SJCRH30 (cell line): ENCODE results near the genes ZNF326, HFM1 and TGFBR3.

GRCh38 chr1:89762648-89763297, 58.1 kb upstream of the LRRC8D start:
- RAMPAGE, long total RNA: no peak

DNA sequence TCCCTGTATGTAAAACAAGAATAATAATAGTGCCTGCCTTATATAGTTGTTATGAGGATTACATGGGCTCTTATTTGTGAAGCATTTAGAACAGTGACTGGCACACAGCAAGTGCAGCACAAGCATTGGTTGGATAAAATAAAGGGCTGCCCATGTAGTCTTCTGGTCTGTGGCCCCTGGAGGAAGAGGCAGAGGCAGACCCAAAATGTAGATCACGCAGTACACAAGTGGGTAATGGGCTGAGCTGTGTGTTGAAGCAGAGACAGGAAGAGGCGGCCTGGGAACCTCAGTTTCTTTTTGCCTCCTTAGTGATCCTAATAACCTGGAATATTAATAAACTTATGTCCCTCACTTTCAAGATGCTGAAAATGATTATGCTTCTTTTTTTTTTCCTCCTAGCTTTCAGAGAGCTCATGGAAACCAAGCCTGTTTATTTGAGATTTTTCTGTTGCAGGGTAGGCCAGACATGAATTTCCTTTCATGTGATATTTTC, 42.4 kb downstream of the LRRC8D start:
- RAMPAGE, long total RNA: no peak

- RAMPAGE, long total RNA: no peak
Measured at GRCh38 chr1:89910615-89911299, 84.2 kb upstream of the ZNF326 start.

DNA sequence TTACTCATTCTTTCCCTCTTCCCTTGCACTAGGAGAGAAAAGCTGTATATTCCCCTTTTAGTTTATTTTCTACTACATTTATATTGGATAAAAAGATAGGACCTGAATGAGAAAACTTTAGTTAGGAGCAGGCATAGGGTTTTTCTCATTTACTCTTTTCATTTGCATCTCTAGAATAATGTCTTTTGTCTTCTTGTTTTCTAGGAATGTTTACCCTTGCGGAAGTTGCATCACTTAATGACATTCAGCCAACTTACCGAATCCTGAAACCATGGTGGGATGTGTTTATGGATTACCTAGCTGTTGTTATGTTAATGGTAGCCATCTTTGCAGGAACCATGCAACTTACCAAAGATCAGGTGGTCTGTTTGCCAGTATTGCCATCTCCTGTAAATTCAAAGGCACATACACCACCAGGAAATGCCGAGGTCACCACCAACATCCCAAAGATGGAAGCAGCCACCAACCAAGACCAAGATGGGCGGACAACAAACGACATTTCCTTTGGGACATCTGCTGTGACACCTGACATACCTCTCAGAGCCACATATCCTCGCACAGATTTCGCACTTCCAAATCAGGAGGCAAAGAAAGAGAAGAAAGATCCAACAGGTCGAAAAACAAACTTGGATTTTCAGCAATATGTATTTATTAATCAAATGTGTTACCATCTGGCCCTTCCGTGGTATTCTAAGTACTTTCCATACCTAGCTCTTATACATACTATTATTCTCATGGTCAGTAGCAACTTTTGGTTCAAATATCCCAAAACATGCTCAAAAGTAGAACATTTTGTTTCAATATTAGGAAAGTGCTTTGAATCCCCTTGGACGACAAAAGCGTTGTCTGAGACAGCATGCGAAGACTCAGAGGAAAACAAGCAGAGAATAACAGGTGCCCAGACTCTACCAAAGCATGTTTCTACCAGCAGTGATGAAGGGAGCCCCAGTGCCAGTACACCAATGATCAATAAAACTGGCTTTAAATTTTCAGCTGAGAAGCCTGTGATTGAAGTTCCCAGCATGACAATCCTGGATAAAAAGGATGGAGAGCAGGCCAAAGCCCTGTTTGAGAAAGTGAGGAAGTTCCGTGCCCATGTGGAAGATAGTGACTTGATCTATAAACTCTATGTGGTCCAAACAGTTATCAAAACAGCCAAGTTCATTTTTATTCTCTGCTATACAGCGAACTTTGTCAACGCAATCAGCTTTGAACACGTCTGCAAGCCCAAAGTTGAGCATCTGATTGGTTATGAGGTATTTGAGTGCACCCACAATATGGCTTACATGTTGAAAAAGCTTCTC, 61.6 kb upstream of the ZNF326 start:
- RAMPAGE, long total RNA: no peak

DNA sequence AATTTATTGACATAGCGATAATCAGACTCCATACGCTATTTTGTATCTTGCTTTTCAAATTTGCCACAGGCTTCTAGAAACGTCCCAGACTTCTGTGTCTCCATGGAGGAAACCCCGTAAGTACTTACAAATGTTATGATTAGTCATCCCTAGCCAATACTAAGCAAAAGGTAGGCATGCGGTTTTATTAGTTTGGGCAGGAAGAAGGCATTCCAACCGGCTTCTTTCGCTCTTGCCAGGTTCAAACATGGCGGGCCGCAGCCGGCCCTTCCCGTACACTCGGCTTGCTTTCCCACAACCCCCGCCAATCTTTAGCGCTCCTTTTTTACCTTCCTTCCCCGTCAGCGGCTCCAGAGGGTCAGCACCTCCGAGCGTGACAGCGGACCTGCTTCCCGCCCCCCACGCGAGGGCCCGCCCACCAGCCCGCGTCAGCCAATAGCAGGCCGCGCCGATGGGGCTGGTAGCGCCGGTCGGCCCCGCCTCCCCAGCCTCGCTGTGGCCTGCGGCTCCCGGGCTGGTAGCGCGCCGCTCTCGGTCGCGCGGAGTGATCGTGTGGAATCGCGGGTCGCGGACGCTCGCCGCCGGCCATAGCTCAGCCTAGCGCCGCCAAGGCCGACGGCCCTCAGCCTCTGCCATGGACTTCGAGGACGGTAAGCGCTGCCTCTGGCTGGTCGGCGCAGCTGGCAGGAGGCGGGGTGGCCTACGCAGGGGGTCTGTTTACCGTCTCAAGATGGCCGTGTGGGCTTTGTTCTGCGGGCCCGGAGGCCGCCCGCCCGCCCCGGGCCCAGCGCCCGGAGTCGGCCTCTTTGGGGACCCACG, at the start of gene ZNF326:
TSS of gene ZNF326 (plus strand) at position 487 of the 819 bp plus-strand sequence.
- RAMPAGE, long total RNA: start-site peak on the plus strand centred at position 522 of the sequence, 79 bp wide, 61 and 24 reads in 2 replicates

GRCh38 chr1:90010038-90010483, 15.2 kb downstream of the ZNF326 start:
- RAMPAGE, long total RNA: no peak

- RAMPAGE, long total RNA: no peak
Measured at GRCh38 chr1:90850533-90850852, 133.4 kb upstream of the BARHL2 start.

DNA sequence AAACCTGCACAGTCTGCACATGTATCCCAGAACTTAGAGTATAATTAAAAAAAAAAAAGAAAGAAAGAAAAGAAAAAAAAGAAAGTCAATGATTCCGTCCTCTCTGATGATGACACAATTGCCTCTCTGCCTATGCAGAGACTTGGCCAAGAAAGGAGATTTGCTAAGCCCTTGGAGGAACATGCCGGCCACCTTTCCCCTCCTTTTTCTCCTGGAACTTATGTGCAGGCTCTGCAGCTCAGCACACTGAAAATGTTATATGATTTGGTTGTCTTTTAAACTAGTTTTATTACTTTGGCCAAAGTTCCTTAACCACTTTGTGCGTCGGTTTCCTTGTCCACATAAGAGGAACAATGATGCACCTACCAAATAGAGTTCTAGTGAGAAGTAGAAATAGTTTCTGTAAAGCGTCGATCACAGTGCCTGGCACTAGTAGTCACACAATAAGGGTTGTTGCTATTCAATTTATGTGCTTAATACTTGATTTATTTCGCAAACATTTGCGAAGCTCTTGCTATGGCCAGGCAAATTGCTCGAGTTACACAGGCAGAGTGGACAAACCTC, 111.5 kb upstream of the ZNF644 start:
- RAMPAGE, long total RNA: no peak

GRCh38 chr1:91403941-91405141, at the start of gene HFM1:
Gene HFM1, minus strand, starts transcription at chr1:91404837.
- RAMPAGE, long total RNA: no peak

GRCh38 chr1:91524680-91525641, 24.3 kb downstream of the CDC7 start:
- RAMPAGE, long total RNA: no peak

DNA sequence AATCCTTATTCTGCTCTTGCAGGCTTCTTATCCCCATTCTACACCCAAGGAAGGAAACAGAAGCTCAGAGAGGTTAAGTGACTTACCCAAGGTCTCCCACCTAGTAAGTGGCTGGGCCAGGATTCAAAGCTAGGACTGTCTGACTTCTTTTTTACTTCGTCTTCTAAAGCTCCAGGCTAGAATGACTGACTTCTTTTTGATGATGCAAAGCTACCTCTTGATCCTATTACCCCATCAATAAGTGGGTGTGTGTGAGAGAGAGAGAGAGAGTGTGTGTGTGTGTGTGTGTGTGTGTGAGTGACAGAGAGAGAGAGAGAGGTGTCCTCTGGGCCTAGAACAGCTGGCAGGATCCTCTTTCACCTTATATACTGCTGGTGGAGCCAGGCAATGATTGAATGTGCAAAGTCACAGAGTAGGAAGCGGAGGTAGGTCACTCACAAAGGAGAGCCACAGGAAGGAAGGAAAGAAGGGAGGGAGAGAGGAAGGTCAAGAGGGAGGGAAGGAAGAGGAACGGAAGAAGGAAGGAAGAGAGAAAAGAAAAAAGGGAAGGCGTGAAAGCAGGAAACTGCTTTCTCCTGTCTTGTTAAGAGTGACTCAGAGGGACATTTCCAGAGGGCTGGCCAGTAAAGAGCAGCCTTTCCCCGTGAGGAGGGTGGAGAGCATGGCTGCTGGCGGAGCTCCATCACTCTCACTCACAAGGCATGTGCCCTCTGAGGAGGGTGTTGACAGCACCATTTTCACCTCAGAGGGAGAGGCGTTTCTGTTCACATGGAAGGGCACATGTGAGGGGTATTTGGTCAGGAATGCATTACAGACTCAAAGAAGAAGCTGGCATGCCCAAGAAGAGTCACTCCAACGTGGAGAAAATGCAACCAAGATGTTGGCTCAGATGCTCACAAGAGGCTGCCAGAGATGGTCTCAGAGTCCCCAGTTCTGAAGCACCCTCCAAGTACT, 69.0 kb downstream of the CDC7 start:
- RAMPAGE, long total RNA: no peak

DNA sequence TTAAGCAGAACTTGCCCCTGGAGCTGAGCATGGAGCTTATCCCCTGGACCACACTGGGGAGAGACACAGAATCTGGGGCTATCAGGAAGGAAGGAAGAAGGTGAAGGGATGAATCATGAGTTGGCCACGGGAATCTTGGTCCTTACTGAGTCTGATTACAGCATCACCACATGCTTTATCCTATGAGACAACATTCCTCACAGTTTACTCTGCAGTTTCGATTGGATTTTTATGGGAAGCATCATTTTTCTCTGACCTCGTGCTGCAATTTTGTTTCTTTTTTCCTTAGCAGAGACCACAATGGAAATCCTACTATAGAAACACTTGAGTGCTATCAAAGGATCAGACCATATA, 81.9 kb downstream of the CDC7 start:
- RAMPAGE, long total RNA: no peak

DNA sequence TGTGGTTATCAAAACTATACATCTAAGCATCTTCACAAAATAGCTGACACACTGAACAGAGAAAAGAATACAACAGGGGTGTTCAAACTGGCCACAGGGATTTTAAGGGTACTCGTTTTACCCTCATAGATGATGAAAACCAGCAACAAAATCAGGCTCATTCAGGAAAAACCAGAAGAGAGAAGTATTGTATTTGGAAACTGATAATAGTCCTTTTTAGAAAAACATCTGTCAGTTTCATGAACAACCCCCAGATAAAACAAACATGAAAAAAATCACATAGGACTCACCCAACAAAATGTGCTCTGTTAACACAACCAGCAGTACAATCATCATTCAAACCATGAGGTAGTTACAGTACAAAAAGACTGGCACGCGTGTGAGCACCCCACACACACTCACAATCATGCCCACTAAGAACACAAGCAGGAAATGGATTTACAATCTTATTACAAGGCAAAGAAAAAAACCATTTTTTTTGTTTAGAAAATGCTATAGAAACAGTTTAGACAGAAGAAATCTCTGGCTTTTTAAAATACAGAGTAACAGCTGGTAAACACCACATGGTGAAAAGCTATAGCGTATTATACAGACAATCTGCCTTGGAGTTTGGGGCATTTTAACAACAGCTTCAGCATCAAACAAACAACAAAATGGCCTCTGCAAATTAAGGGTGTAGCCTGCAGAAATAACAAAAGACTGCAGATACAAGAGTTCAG, 179.9 kb downstream of the CDC7 start:
- RAMPAGE, long total RNA: no peak

DNA sequence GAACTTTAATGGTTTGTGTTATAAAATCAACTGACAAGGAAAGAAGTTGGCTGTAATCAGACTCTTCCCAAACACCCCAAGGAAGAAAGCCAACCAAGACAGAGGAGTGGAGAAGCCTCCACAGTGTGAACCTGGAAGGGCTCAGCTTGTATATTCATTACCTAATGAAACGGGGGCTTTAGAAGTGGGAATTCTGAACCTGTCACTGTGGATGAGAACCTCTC, 70.2 kb downstream of the TGFBR3 start:
- RAMPAGE, long total RNA: no peak

GRCh38 chr1:91827677-91828432, 58.1 kb downstream of the TGFBR3 start:
- RAMPAGE, long total RNA: no peak

GRCh38 chr1:91845850-91846305, 40.1 kb downstream of the TGFBR3 start:
- RAMPAGE, long total RNA: no peak

- RAMPAGE, long total RNA: no peak
Measured at GRCh38 chr1:91863941-91864443, 22.0 kb downstream of the TGFBR3 start.

- RAMPAGE, long total RNA: no peak
Measured at GRCh38 chr1:91885804-91886620, at the start of gene TGFBR3. Gene TGFBR3, minus strand, starts transcription at chr1:91886151.

GRCh38 chr1:92030847-92031188, 1.0 kb downstream of the EPHX4 start:
- RAMPAGE, long total RNA: no peak

DNA sequence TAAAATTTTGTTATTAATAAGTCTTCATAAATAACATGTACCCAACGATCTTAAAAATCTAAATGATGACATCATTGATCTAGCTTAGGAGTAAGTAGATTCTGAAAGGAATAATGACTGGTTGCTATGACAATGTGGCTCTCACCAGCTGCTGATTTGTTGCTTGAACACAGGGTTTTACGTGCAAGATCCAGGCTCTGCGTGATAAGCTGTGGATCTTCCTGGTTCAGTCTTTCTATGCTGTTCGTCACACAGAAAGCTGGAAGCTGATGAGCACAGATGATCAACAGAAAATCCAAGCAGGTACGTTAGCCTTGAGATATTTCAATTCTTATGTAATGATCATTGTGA, 49.0 kb upstream of the C1orf146 start:
- RAMPAGE, long total RNA: no peak